Measurements from ENCODE around the gene NEUROG1.

DNA sequence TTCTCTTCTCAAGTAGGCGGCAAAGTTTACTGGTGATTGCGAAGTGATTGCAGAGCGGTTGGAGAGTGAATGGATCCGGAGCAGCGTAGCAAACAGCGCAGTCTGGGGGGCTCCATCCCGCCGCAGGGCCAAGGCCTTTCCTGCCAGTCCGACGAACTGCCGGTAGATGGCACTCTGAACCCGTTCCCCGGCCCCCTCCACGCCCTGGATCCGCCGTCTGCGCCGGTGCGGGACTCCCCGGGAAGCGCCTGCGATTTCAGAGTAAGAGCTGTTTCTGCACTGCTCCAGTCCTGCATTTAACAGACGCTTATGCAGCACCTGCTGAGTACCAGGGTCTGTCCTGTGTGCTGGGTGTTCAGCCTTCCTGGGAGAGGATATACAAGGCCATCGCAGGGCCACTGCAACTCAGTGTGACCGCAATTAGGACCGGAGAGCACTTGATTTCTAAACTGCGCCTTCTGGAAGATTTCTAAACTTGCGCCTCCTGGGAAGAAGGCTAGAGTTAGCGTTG lies 14.0 kb upstream of the TIFAB start:
- RRBS, result 4% methylated on average over 6 of the region's 29 CpGs

GRCh38 chr5:135535849-135536344 lies at the start of gene NEUROG1:
Gene NEUROG1, minus strand, starts transcription at chr5:135535964.
- RRBS, result 7% methylated on average over 22 of the region's 58 CpGs

DNA sequence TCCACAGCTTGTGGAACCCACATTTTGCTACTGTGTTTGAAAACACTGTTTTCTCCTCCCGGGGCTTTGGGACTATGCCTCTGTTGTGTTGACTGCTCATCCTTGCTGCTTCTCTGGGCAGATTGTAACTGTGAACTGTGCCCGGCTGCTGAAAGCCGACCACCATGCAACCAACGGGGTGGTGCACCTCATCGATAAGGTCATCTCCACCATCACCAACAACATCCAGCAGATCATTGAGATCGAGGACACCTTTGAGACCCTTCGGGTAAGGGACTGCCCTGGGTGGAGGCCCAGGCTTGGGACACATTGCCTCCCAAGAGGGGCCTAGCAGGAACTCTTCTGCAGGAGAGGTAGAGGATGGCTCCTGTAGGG lies 18.4 kb downstream of the TGFBI start:
- RRBS, result 84% methylated on average over 2 of the region's 7 CpGs

- RRBS, result no CpG with 5 or more reads among the region's 32 CpGs
These were observed 51.7 kb downstream of the TGFBI start for GRCh38 chr5:136080433-136080981.

DNA sequence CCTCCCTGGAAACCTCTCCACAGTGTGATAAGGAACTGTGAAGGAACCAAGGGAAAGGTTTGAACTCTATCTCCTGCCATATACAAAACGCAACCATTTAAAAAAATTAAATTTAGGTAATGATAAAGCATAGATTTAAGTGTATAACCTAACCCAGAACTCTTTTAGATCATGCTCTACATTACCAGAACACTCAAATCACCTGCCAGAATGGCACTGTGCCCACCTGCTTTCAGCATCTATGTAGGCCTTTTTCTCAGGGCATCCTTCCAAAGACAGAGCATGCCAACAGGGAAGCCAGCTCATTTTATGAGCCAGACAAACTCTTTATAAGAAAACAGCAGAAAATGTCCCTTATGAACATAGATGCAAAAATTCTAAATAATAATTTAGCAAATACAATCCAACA lies 48.0 kb upstream of the SMAD5 start:
- RRBS, result no CpG with 5 or more reads among the region's 1 CpG

GRCh38 chr5:136132976-136134154 lies 720 bp downstream of the SMAD5 start:
- RRBS, result under 1% methylated on average over 22 of the region's 68 CpGs

- RRBS, result no CpG with 5 or more reads among the region's 3 CpGs
These were observed 11.7 kb downstream of the SMIM32 start for GRCh38 chr5:136181187-136181739.

- RRBS, result no CpG with 5 or more reads among the region's 7 CpGs
These were observed 35.3 kb upstream of the SMIM32 start for GRCh38 chr5:136228253-136228636.

DNA sequence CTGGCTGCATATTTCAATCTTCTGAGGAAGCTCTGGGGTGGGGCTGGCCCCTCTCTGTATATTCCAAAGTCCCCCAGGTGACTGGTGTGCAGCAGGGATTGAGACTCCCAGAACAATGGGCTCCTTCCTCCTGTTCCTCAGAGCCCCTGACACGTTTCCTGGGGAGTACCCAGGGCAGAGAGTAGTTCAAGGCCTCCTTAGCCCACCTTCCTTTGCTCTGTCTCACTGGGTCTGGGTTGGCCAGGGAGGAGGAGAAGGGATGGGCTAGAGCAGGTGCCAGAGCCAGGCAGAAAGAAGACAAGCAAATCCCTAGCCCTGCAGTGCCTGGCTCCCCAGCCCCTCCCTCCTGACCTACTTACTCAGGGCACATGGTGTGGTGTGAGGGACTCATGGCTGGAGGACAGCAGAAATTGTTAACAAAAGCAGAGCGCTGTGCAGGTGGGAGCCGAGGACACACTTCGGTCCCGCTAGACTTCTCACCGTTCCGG lies 263.6 kb upstream of the TRPC7 start:
- RRBS, result no CpG with 5 or more reads among the region's 7 CpGs

DNA sequence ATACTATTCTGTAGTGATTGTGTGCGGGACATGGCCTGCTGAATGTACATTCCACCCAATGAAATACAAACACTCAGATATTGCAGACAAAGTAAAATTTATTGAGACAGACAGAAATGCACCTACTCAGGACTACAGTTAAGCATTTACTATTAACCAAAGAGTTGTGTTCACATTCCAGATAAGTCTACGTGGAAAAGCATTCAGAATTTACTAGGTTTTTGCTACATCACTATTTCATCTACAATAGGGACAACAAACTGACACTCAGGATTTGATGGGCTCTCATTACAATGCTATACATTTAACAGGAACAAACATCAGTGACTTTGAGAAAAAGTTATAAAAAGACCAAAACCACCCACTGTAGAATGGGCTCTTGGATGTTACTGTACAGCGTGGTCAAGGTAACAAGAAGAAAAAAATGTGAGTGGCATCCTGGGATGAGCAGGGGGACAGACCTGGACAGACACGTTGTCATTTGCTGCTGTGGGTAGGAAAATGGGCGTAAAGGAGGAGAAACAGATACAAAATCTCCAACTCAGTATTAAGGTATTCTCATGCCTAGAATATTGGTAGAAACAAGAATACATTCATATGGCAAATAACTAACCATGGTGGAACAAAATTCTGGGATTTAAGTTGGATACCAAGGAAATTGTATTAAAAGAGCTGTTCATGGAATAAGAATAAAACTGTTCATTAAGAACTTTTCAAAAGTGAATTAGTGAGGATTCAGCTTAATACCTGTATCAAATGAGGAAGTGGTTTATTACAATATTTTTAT lies 523.7 kb downstream of the SPOCK1 start:
- RRBS, result no CpG with 5 or more reads among the region's 5 CpGs

DNA sequence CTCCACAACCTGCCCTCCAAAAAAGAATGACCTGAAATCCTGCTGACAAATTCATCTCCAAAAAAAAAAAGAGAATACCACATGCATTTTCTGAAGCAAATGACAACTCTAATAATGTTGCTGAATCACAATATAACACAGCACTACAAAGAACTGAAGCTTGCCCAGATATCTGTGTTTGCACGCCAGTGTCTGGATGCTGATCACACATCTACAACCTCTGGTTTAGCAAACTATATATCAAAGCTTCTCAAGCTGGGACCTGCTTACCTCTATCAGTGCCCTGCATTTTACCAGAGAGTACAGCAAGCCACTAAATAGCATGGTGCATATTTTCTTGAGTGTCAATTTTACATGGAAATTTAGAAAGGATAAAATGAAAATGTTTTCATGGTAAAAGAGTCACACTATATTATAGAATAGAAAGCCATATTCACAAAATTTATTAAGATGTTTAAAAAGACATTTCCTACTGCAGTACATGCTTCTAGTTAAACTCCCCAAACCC lies 73.7 kb downstream of the SPOCK1 start:
- RRBS, result no CpG with 5 or more reads among the region's 1 CpG

- RRBS, result no CpG with 5 or more reads among the region's 5 CpGs
These were observed 105.4 kb upstream of the SPOCK1 start for GRCh38 chr5:137604469-137605066.

- RRBS, result 3% methylated on average over 11 of the region's 67 CpGs
These were observed 28.8 kb upstream of the CDC23 start for GRCh38 chr5:138241698-138242569.

DNA sequence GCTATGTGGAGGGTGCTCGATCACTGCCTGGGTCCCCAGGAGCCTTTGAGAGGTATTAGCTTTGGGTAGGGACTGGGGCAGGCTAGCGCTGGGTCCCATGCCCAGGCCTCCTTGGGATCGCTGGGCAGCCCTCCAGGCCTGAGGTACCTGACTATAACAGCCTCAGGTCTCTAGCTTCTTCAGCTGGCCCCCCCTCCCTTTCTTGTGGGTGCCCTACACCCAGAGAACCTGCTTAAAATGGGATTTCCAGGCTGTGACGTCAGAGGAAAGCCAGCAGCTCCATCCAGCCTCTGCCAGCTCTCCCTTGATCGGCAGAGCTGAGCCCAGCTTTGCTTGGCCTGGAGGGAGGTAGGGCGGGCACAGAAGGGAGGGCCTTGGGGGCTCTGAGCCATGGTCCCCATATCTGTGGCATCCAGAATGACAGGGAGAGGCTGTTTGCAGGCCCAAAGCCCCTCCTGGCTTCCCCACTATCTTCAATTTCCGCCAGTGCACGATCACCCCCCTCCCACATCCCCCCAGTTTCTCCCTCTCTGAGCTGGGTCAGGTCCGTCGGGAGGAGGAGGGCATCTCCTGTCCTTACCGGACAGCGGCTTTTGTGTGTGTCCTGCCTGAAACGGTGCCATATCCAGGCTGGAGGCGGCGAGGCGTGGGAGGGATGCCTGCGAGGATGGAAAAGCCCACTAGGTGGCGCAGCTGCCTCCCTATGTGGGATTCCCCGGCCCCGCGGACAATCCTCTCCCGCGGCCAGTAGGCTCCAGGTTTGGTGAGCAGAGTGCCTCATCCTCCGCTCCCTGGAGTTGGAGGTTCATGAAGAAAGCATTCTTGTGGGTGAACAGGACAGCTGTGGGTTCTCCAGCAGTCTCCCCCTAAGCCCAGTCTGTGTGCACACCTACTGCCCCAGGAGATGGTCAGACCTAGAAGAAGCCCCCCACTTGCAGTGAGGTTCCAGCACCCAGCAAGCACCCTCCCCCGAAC lies 10.9 kb downstream of the REEP2 start:
- RRBS, result no CpG with 5 or more reads among the region's 25 CpGs

- RRBS, result no CpG with 5 or more reads among the region's 17 CpGs
These were observed 6.2 kb upstream of the EGR1 start for GRCh38 chr5:138458940-138459716.

GRCh38 chr5:138470245-138470404 lies 4.8 kb downstream of the EGR1 start:
- RRBS, result no CpG with 5 or more reads among the region's 2 CpGs

GRCh38 chr5:138470405-138471076 lies 5.3 kb downstream of the EGR1 start:
- RRBS, result no CpG with 5 or more reads among the region's 3 CpGs

GRCh38 chr5:138490412-138491367 lies 25.4 kb downstream of the EGR1 start:
- RRBS, result no CpG with 5 or more reads among the region's 17 CpGs

DNA sequence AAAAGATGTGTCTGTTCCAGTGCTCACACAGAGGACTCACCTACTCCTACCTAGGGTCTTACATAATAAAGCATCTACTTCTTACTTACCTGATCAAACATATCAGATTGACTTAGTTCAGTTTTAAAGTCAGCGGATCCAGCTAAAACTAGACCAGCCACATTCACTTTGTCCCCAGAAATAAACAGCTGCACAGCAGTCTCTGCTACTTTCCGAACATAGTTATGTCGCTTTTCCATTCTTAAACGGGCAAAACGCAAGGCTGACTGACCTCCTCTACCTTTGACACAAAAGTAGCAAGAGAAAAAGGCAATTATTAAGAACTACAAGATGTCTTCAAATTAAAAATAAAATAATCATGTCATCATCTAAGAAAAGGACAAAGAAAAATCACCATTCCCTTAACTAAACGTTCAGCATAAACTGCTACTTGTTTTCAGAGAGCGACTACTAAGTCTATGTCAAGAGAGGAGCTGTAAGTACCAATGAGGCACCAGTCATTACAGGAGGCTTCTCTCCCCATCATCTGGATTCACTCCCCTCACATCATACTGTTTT lies 30.3 kb downstream of the ETF1 start:
- RRBS, result no CpG with 5 or more reads among the region's 7 CpGs

Data from GM12891 (cell line).